GM19239 (cell line): ENCODE data around the gene SREK1.

- RRBS, result no CpG with 5 or more reads among the region's 29 CpGs
Observed at GRCh38 chr5:61408487-61409250, 76.6 kb downstream of the ZSWIM6 start.

DNA sequence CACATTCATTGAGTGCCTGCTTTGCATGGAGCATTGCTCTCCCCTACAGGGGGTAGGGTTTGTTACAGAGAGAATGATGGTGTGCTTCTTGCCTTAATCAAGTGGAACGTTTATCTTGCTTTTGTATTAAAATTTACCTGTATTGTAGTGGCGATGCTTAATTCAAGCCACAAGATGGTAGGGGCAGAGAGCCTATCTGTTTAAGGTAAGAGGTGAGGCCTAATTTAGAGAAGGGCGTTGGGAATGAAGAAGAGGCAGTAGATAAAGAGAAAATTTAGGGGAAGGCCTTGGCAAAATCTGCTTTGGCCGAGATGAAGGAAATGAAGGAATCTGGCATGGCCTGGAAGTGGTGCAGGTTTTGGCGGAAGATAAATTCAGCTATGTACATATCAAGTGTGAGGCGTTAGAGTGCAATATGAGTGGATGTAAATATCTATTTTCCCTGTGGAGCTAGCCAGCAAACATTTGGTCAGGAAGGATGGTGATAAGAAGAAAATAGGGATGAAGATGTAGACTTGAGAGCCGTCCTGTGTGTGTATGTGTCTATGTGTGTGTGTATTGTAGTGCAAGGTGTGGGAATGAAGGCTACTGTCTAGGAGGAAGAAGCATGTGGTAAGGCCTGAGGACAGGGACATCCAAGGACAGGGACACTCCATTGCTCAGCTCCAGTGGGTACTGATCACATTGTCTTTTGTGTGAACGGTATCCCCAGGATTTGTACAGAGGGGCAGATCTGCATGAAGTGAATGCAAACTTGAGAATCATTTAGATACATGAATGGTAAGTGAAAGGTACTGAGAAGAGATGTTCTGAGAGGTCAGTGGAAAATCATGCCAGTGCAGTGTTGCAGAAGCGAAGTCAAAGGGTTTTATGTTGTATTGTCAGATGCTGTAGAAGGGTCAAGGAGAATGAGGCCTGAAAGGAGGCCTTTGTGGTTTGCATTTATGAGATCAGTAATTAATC, 97.4 kb downstream of the ZSWIM6 start:
- RRBS, result no CpG with 5 or more reads among the region's 9 CpGs

DNA sequence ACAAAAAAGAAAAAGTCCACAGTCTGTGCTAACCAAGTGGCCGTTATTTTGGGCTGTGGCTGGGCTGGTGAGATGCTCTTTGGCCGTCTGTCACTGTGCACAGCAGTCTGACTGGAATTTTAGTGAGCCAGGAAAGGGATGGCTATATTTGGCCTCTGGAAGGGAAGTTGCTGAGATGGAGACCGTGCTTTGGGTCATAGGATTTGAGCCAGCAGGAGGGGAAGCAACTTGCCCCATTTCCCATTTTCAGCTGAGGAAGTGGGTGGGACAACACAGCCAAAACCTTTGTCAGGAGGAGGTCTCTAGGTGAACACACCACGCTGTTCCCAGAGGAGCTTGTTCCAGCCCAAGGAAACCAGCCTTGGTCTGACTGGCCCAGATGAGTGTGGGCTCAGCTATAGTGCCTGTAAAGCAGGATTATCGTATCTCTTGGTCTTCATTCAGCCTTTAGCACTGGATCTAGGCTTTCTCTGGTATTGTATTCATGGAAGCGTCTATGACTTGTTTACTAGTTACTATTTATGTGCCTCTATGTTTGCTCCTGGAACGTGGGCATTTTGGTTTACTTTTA, 334.3 kb downstream of the ZSWIM6 start:
- RRBS, result no CpG with 5 or more reads among the region's 7 CpGs

DNA sequence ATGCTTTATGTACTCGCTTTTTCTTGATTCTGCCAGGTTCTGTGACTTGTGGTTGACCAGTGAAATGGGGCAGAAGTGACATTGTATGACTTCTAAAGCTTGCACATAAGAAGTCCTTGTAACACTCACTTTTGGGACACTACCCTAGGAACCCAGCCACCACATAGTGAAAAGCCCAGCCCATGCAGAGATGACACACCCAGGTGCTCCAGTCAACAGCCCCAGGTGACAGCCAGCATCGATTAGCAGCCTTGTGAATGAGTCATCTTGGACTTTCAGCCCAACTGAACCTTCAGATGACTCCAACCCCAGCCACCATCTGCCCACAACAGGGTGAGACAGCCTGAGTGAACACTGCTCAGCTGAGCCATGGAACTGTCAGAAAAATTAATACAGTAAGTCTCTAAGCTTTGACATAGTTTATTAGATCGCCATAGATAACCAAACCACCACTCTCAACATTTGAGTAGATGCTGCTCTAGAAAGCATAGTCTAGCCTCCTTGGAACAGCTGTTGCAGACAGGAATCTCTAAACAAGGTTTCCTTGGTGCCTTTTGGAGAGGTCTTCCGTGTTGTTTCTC, 458.7 kb downstream of the ZSWIM6 start:
- RRBS, result no CpG with 5 or more reads among the region's 4 CpGs

GRCh38 chr5:62323835-62324883, 18.2 kb downstream of the KIF2A start:
- RRBS, result no CpG with 5 or more reads among the region's 11 CpGs

DNA sequence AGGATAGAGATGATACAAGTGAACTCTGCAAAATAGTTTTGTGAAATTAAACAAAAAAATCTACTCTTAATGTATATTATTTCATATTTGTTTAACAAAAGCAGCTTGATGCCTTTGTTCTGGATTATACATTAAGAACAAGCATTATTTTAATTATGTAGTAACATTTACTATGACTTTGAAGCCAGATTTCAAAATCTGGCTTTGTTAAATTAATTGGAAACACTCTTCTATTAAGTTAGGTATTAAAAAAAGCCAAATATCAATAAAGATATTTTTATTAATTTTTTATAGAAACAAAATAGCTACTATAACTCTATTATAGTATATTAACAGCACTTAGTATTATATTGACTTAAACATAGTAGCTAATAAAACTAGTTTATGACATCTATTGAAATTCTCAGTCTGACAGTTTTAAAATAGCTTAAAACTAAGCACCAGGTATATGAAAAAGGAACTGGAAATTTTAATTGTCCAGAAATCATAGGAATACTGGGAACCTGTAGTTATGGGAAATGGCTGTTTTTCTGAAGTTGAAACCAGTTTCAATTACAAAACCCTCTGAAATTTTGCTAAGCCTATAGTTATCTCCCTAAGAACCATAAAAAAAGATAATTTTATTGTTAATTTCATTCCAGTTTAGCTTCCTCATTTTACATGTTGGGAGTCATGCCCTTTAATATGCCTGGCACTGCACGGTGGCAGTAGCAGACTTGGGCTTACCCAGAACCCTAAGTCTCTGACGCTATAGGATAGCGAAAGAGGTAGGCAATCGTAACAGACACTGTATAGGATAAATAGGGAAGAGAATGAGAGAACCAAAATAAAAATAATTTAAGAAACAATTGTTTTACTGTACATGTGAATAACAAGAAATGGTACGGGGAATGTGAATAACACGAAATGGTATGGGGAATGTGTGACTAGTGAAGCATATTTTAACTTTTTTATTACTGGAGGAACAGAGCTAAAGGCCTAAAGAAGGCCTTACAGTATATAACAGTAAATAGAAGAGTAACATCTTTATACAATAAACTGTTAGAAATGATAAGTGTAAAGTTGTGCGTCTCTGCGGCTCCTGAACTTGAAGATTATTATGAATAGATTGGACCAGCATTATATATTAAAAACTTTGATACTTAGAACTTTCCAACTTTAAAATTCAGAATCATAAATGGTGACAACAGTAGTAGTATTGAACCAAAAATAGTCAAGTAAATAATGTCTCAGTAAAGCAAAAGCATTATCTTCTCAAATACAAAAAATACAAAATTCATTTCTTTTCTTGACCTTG, 15.6 kb downstream of the DIMT1 start:
- RRBS, result no CpG with 5 or more reads among the region's 8 CpGs

DNA sequence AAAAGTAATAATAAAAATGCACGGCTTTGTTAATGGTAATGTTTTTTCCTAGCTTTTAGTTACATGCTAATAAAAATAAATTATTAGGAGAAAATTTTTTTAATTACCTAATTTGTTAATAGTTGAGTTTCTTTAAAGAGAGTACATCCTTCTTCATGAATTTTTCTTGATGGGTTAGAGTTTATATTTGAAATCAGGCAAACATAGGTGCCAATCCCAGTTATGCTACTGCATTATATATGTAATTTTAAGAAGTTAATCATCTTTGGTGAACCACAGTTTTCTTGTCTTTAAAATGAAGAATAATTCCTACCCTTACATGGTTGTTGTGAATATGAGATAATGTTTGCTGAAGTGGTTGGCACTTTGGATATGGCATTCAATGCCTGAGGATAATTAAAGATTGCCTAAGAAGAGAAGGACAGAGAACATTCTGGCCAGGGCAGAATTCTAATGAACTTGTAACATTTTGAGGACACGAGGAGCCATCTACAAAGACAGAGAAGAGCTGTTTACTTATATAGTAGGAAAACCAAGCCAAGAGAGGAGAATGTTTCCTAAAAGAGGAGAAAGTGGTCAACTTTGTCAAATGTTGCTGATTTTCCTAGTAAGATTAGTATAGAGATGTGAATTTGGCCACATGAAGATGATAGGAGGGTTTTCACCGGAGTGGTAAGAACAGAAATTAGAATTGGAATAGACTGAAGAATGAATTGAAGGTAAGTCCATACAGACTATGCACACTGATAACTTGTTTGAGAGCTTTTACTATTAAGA, 50.8 kb upstream of the LRRC70 start:
- RRBS, result no CpG with 5 or more reads among the region's 3 CpGs

GRCh38 chr5:62621118-62621601, 42.5 kb downstream of the LRRC70 start:
- RRBS, result no CpG with 5 or more reads among the region's 10 CpGs

DNA sequence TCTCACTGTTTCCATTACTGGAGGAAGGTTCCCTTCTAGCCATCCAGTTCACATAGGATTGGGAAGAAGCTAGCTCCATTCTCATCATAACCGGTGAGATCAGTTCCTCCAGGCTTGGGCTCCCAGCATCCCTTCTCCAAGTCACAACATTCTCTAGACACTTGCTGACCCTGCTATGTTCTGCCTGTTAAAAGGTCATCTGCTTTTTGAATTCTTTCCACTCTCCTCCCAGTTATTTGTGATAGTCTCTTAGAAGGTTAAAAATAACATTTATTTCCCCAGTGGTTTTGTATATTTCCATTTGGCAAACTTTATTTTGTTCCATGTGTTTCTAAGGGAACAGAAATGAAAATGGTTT, 269.5 kb downstream of the CWC27 start:
- RRBS, result no CpG with 5 or more reads among the region's 1 CpG

DNA sequence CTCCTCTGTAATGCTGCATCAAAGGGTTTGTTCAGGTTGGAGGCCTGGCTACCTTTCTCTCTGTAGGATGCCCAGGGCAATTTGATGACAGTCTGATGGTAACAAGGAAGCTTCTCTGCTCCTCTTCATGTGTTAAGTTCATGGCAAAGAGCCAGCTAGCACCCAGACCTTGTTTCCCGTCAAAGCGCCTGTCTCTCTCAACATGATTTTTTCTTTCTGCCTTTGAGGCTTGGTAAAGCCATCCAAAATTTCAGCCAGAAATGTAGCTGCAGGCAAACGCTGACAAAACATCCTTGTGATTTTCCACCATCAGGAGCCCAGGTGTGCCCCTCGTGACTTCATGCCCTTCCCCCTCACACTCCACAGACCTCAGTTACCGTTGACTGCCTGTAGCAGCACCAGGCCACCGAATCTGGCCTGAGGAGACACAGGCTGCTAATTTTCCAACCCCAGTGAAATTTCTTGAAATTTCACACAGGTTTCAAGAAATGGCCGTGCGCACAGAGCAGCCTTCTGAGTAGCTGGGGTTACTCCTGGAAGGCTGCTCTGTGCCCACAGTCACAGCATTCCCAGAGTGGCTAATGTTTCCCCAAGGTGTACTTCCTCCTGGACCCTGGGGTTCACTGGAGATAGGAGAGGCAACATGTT, 292.7 kb downstream of the CWC27 start:
- RRBS, result no CpG with 5 or more reads among the region's 8 CpGs

DNA sequence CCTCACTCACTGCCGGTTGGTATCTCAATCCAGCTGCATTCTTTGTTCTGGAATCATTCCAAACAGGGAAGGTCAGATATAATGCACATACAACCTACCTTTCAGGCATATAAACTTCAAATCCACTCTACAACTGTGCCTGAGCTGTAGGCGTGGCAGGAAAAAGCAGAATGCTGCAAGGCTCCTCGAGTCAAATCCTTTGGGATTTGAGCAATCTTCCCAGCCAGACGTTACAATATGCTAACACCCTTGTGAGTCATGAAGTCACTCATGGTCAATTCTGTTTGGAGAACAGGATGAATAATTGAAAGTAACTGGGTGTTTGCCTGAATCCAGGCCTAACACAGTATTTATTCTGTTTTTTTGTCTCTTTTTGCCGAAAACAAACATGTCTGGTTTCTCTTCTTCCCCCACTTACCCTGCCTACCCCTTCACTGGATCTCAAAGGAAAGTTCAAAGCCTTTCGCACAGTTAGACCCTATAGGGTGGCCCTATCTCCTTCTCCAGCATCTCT, 294.0 kb downstream of the CWC27 start:
- RRBS, result no CpG with 5 or more reads among the region's 6 CpGs

DNA sequence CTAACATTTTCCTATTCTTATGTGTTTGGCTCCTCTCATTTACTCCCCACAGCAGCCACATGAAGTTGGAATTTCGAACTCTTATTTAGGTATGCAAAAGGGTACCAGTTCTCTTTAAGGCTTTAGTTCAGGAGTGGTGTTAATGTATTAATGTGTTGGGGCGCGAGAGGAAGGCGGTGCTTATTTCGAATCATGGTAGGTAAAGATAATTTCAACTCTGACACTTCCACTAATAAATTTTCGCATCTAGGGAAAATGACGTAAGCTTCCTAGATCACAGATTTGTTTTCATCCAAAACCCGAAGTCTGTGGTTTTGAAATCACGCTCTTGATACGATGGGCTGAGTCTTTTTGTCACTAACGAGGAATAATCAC, 642 bp downstream of the PPWD1 start:
- RRBS, result no CpG with 5 or more reads among the region's 11 CpGs

- RRBS, result no CpG with 5 or more reads among the region's 3 CpGs
Observed at GRCh38 chr5:65611571-65612116, 12.5 kb downstream of the TRIM23 start.

DNA sequence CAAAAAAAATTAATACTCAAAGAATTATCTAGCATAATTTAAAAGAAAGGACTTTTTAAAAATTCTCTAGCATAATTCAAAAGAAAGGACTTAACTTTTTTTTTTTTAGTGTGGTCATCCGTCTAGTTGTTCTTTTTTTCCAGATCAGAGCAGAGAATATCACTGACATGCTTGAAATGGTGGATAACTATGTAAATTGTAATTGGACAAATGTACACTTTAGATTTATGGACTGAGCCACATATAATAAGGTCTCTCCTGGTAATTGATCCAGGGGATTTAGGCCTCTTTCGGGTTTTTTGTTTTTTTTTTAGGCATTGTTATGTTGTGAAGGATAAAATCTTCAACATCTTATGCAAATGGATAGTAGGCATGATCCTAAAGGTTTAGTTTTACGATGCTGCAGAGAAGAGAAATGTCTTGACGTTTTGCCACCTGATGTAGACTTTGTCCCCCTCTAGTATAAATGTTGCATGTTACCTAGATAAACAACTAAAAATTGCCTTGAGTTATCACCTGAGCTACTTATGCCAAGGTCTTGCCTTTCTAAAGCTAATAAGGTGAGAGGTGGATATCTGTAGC, 101.2 kb upstream of the ERBIN start:
- RRBS, result no CpG with 5 or more reads among the region's 4 CpGs

DNA sequence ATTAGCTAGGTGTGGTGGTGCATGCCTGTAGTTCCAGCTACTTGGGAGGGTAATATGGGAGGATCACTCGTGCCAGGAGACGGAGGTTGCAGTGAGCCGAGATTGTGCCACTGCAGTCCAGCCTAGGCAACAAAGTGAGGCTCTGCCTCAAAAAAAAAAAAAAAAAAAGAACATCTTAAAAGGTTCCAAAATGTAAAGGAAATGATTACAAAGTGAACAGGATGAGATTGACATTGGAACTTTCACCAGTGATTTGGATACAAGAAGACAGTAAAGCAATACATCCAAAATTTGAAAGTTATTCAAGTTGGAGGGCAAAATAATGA, 59.9 kb upstream of the SREK1 start:
- RRBS, result no CpG with 5 or more reads among the region's 3 CpGs

DNA sequence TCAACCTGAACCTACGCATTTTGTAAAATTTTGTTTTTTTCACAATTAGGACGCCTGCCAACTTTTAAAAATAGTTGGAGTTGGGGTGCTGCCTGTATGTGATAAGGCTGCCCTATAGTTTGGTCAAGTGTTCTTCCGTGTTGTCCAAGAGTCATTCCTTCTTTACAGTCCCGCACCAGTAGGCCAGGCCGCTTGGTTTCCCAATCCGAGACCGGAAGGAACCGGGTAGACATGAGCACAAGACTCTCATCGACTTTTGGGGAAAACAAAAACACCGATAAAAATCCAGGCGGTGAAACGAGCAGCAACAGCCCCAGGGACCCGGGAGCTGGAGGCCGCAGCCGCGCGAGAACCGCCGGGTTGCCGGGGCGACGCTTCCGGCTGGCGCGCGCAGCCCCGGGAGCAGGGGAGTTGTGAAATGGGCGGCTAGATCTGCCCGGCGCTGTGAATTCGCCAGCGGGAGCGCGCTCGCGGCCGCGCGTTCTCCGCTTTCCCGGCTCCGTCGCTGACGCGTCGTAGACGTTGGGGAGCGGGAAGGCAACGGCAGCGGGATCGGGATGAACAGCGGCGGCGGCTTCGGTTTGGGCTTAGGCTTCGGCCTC, at the start of gene SREK1:
SREK1 (plus strand) TSS at position 481 of the 602 bp plus-strand sequence.
- RRBS, result 1% methylated on average over 20 of the region's 56 CpGs

DNA sequence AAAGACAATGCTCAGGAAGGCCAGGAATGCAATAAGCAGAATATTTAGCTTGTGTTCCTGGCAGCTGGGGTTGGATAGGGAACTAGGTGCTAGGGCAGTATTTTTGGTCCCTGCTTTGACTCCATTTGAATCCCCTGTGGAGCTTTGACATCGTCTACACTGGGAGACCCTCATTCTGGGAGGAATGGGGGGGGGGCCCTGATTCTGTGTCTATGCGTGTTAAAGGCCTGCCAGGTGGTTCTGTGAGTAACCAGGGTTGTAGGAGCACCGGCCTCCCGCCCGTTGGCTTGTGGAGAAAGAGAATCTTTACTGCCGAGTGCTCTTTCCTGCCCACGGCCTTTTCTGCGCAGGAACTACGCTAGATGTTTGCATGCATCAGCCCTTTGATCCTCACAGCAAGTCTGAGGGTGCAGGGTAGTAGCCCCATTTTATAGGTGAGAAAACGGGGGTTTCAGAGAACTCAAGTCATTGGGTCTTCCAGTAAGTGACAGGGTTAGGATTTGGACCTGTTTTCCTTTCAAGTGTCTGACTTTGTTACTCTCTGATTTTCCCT, 21.7 kb downstream of the MAST4 start:
- RRBS, result no CpG with 5 or more reads among the region's 10 CpGs

GRCh38 chr5:66810726-66811281, 214.6 kb downstream of the MAST4 start:
- RRBS, result no CpG with 5 or more reads among the region's 6 CpGs

DNA sequence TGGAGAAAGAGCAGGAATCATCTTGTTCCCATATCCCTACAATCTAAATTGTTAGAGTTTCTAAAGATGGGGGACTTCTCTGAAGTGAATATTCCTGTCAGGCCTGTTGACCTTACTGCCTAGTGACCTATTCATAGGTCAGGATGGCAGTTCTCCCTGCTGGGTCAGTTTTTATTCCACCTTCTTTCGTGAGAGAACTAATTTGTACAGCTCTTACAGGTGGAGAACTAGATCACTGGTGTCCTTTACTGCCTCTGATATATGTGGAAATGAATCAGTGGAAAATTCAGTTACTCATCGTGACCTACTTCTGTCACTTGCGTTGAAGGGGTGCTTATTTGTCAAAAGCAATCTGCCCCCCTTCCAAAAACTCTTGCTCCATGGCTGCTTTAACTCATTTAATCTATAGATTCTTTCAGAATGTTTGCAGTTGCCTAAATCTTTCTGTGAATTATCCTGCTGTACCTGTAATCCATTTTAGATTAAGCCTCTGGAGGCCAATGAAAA, 164.9 kb downstream of the CD180 start:
- RRBS, result no CpG with 5 or more reads among the region's 3 CpGs

DNA sequence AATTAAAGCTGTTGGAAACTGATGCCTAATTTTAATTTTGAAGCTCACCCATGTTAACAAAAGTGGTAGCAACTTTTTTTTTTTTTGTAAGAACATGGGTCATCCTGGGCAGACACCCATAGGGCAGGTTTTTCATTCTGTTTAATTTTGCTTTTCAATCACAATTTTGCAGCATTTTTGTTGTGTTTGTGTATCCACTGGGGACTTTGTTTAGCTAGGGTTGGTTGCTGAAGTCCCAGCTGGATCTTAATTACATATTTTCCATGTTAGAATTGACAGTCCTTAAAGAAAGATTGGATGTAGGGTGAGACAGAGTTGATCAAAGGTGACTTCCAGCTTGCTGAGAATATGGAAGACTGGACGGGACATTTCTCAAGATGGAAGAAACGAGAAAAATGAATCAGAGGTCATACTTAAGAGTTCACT, 133.0 kb downstream of the CD180 start:
- RRBS, result no CpG with 5 or more reads among the region's 2 CpGs